ENCODE measurements around a stretch of chr6.

- RRBS: 4% methylated on average over 54 of the region's 86 CpGs
These were observed 815 bp upstream of the PPP1R3G start for GRCh38 chr6:5084037-5085015.

DNA sequence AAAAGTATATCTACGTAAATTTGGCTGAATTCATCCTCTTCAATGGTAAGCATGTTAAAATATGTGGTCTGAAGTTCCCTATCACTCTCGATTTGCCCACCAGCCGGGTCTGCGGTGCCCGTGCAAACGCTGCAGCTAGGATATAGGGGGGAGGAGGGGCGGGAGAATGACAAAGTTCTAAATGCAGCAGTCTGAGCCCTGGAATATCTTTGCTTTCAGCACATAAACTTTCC, 756 bp downstream of the NRN1 start:
- RRBS: no CpG with 5 or more reads among the region's 7 CpGs

GRCh38 chr6:6589182-6589924, 833 bp downstream of the LY86 start:
- RRBS: no CpG with 5 or more reads among the region's 5 CpGs

- RRBS: no CpG with 5 or more reads among the region's 11 CpGs
These were observed 90.3 kb downstream of the LY86 start for GRCh38 chr6:6678774-6679225.

DNA sequence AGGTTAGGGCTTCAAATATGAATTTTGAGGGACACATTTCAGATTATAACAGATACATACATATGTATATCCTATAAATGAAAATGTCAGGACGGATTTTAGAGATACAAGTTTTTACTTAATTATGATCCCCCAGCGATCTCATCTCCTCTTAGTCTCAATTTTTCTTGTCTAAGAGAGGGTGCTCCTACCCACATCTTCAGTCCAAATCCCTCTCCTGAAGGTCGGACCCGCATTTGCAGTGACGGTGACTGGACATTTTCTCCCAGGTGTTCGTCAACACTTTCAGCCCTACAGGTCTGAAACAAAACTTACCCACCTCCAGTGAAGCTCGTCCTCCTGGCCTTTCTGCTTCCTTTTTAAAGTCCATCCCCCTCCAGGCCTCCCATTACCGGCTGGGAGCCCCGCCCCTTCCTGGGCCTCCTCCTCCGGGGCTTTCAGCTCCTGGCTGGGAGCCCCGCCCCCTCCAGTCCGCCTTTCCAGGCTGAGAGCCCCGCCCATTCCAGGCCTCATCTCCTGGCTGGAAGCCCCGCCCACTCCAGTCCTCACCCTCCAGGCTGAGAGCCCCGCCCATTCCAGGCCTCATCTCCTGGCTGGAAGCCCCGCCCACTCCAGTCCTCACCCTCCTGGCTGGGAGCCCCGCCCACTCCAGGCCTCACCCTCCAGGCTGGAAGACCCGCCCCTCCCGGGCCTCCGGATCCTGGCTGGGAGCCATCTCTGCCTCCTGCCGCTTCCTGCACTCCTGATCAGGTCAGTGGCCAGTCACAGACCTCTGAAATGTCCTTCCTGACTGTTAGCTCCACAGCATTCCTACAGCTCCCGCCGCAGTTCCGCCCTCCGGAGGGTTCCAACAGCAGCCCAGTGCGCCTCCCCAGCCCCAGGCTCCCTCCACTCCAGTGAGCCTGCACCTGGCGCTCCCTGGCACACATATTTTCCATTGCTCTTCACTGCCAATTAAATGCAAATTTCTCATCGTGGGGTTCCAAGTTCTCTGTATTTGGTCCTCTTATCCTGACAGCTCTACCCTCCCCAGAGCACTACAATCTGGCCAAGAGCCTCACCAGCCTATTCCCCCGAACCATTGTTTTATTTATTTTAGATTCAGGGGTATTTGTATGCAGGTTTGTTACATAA, 98.4 kb downstream of the LY86 start:
- RRBS: no CpG with 5 or more reads among the region's 29 CpGs

DNA sequence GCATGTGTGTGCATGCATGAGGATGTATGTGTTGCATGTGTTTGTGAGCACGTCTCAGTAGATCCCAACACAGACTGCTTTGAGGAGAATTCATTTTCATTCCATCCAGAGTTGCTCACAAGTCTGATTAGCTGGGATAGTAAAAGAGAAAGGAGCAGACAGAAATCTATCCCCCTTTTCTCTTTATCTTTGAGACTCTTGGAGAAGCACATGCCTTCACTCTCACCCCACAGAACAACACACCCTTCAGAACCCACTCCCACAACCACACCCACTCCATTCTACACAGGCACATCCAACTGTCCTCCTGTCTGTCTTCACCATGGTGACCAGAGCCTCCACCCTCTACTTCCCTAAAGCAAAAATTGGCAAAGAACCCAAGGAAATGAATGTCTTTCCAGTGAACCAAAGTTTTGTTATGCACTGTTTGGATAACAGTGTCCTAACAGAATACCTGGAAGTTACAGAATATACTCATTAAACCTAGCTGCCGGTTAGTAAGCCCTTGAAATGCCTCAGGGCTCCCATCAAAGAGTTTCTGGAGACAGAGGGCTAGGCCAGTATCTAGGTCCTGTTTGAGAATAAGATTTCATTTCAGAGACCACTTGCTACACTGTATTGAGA, 100.9 kb downstream of the LY86 start:
- RRBS: no CpG with 5 or more reads among the region's 2 CpGs

- RRBS: no CpG with 5 or more reads among the region's 4 CpGs
These were observed 212.4 kb downstream of the LY86 start for GRCh38 chr6:6800908-6801262.

GRCh38 chr6:6810952-6812190, 222.9 kb downstream of the LY86 start:
- RRBS: no CpG with 5 or more reads among the region's 19 CpGs

DNA sequence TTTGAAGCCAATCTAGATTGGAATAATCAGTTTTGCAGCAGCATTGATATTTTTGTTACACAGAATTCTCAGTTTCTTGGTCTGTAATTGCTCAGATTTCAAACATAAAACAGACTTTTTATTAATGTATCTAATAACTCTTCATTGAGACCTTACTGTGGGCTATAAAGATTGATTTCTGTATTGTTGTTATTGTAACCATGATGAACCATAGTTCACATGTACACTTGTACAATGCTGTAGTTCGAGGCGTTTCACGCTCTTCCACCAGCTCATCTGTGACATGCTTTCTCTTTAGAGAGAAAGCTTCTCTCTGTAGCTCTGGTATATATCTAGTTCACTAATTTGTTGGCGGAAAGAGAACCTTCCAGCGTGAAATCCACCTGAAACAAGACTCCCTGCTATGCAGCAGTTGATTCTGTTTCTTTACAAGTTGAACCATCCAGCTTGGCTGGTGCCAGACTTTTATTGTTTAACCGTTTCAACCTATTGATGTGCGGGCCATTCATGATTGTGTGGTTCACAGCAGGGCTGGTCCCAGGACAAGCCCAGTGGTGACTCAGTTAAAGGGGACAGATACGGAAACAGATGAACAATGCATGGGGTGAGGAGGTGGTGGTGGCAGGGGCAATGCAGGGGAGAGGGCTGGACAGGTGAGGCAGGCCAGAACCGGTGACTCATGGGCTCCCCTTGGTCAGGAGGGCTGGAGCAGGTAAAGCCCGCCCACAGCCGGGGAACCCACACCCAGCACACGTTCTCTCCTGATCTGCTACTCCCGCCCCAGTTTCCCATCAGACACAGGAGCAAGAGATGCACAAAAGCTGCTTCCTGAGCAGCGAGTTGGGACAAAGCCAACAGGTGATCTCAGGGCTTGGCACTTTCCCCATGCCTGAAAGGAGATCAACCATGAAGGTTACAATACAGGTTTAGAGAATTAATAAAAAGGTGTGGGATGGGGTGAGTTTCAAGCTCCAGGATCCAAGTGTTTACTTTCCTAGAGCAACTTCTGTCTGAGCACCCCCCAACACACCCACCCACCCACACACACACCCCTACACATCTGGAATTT, 232.1 kb downstream of the LY86 start:
- RRBS: 34% methylated on average over 3 of the region's 14 CpGs

GRCh38 chr6:6850843-6851854, 256.6 kb upstream of the RREB1 start:
- RRBS: no CpG with 5 or more reads among the region's 12 CpGs

DNA sequence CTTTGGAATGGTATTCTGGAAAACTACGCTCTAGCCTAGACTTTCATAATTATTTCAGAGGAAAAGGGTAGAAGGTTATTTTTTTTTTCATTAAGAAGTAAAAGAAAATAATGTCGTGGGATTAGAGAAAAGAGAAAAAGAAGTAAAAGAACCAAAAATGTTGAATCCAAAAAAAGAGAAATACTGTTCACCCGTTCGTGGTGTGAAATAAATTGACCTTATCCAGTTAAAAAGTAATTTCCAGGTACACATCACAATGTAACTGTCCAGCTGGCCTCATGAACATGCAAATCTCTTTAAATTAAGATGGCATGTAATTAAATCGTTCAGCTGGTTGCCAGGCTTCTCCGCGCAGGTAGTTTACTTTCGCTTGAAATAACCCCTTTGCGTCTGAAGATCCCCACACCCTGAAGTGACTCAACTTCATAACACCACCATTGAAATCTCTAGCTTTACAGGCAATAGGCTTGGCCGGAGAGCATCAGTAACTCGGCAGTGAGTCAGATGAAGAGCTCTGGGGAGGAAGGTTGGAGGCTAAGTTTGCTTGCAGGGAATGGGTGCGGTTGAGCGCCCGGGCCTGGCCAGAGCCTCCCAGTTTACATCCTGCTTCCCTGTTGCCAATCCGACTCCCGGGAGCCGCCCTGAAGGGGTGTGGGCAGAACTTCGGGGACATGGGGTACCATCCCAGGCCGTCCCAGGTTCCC, 57.1 kb upstream of the RREB1 start:
- RRBS: 85% methylated on average over 5 of the region's 19 CpGs

DNA sequence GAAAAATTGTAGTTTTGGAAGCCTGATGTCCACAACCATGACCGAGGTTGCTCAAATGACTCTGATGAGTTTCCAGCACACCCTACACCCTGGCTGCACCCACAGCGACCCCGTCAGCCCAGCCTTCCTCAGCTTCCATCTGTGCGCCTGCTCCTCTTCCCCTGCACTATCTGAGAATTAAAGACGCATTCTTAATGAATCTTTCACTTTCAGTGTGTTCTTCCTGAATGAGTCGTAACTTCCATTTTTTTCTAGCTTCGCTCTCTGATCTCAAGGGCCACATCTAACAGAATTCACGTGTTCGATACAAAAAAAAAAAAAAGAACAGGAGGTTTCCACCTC, 21.3 kb upstream of the RREB1 start:
- RRBS: no CpG with 5 or more reads among the region's 9 CpGs

DNA sequence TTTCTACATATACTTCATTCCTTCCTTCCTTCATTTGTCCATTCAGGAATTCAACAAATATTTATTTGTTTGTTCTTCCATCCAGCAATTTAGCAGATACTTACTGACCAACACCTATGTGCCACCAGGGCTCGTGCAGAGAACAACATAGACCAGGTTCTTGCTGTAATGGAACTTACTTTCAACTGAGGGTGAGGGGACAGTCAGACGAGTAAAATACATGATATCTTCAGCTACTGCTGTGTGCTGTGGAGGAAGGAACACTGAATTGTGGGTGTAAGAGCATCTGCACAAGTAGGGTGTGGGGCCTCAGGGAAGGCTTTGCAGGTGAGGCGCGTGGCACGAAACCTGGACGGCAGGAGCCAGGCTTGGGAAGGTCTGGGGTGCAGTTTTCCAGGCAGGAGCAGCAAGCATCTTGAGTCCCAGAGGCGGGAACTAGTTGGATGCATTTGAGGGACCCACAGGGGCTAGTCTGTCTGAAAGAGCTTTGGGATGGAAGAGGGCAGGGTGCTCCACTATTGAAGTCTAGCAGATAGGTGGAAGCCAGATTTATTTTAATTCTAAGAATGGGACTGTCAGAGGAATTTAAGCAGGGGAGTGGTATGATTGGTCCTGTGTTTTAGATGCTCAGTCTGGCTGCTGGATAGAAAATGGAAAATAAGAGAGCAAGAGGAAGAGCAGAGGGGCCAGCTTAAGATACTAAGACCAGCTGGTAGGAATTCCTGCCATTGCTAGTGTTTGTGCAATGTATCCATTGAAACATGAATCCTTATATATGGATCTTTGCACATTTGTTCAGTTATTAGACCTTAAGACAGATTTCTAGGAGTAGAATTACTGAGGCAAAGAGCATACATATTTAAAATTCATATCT, 98.9 kb downstream of the RREB1 start:
- RRBS: no CpG with 5 or more reads among the region's 7 CpGs

DNA sequence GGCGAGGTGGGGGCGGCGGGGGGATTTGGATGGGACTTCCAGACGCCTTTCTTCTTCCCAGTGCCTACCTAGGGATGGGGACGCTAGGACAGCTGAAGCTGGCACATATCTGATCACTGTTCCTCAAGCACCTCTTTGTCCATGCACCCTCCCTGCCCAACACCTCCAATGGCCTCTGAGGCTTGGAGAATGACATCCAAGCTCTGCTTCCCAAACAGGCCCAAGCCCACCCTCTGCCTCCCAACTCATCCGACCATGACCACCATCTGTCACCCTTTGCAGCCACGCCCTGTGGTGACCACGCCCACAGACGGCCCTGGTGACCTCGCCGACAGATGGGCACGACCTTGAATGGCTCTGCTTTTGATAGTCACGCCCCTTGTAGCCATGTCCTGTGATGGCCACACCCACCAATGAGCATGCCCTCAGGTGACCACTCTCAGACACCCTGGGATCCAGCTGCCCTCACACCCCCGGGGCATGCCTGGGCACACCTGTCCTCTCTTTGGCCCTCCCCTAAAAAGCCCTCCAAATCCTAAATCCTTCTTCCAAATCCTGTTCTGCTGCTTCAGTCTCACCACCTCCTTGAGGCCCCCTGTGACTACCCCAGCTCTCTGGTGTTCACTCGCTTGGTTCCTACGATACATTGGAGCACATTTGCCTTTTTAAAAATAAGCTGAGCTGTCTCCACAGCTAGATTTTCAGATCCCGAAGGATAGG, 51.0 kb downstream of the SSR1 start:
- RRBS: no CpG with 5 or more reads among the region's 17 CpGs

DNA sequence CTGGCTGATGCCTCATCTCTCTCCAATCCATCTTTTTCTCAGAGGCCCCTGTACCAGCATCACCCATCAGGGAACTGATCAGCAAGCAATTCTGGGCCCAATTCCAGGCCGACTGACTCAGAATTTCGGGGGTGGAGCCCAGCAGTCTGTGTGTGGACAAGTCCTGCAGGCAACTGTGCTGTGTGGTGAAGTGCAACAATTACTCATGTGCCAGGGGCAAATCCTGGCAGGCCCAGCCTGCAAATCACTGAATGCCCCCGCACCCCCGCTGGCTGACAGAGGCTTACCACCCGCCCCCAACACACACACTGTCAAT, 45.6 kb downstream of the SSR1 start:
- RRBS: no CpG with 5 or more reads among the region's 5 CpGs

GRCh38 chr6:7582532-7583383, 7.2 kb upstream of the SNRNP48 start:
- RRBS: no CpG with 5 or more reads among the region's 15 CpGs

- RRBS: no CpG with 5 or more reads among the region's 33 CpGs
These were observed 1.7 kb downstream of the BMP6 start for GRCh38 chr6:7727662-7727924.

GRCh38 chr6:8435731-8436207, 424 bp upstream of the SLC35B3 start:
- RRBS: no CpG with 5 or more reads among the region's 23 CpGs

- RRBS: no CpG with 5 or more reads among the region's 5 CpGs
These were observed 951.5 kb downstream of the TFAP2A start for GRCh38 chr6:9463279-9463823.

DNA sequence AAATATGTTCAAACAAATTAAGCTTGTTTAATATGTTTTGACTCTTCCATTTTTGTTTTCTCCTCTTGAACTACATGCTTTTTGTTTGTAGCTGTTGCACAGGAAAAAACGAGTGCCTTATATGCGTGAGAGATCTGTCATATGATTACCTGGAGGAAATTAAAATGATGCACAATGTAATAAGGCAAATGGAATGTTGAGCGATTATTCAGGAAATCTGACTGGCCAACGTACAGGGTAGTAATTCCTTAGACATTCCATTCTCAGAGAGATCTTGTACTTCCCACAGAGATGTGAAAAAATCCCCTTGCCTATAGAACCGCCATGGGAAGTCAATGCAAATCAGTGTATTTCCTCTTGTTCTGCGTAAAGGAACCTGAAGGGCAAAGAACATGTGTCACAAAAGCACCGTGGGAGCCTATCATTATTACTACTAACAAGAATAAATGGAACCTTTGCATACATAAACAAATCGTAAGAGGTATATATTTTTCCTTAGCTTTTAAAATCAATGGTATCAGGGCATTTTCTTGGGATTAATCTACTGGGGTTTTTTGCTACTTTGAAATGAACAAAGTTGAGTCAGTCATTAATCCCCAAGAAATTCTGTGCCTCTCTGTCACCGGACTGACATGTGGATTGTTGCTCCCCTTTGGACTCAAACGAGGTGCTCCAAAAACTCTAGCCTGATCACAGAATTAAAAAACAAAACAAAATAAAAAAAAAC, 911.4 kb downstream of the TFAP2A start:
- RRBS: no CpG with 5 or more reads among the region's 10 CpGs